Hair follicular keratinocyte (primary cell): ENCODE data around the genes EPO and AP1S1.

GRCh38 chr7:100493861-100494536 is 10.3 kb downstream of the NYAP1 start:
- RAMPAGE, long total RNA = no peak

GRCh38 chr7:100566719-100567278 is 6.9 kb downstream of the SAP25 start:
- RAMPAGE, long total RNA = no peak

GRCh38 chr7:100679242-100680009 is 5.9 kb downstream of the GNB2 start:
- RAMPAGE, long total RNA = no peak

DNA sequence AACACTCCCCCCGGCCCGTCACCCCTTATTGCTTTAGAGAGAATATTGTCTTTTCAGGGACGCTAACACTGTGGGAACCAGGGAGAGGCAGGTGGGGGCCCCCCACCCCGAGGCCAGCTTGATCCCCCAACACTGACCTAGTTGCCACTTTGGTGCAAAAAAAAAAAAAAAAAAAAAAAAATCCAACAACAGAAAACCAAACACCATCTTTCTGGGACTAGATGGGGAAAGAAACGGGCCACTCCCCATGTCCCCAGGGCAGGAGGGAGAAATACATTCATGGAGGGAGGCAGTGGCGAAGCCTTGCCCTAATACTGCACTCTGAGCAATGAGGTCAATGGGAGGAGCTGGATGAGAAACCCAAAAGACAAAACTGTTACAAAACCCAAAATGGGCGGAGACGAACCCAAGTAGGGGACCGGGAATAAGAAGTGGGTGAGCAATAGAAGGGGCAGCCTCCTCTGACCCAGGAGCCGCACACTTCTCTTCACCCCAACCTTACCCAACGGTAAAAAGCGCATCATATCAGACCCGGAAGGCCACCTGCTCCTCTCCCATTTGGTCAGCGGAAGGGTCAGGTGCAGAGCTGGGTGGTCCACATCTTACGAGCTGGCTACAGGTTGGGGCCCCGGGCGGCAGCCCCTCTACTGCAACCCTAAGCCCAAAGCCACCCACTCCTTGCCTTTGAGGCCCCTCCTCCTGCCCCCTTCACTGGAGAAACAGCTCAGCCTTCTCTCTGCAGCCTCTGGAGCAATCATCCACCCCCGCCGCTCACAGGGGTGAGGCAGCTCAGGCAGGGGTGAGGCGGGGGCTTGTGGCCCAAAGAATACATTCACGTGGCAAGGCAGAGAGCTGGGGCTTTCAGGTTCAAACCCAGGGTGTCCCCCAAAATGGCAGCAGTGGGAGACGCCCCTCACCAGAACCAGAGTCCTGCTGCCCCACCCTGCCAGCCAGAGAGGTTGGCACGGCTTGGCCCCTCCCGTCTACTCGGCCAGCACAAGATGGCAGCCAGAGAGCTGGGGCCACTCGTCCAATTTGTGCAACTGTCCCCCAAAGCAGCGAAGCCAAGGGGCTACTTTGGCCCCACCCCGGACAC is 6.8 kb downstream of the GNB2 start:
- RAMPAGE, long total RNA = no peak

DNA sequence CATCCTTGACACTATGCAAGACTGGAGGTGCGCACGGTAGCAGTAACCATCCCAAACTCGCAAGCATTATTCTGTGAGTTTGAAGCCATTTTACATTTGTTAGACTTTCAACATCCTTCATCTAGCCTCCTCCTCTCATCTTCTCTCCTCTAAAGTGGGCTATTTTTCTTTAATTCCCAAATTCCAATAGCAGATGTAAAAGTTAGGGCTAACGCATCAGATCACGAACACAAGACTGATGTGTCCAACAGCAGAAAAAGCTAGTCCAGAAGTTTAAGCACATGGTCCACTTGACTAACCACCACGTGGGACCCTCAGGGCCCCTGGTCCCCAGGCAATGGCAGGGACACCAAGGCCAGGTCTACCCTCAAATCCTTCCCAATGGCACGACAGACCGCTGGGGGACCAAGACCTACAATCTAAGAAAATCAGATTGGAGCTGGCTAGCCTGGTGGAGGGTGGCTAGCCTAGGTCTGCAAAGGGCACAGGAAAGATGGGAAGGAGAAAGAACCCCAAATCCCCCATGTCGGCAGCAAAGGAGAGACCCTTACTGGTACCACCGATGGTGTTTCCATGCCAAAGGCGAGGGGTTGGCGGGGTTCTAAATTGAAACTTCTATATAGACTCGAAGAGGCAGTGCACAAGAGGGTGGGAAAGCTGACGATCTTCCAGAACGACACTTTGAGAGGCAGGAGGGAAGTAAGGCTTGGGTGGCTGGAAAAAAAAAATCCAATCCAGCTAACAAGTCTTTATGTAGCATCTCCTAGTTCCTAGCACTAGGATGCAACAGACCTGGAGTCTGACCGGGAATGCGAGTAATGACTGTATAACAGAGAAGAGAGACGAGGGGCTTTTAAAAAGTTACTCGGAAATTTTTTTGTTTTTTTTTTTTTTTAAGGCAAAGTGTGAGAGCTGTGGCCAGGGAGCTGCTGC is 1.4 kb downstream of the GIGYF1 start:
- RAMPAGE, long total RNA = no peak

- RAMPAGE, long total RNA = no peak
These were observed at the start of gene EPO for GRCh38 chr7:100720132-100720921. EPO (plus strand) TSS chr7:100720468.

DNA sequence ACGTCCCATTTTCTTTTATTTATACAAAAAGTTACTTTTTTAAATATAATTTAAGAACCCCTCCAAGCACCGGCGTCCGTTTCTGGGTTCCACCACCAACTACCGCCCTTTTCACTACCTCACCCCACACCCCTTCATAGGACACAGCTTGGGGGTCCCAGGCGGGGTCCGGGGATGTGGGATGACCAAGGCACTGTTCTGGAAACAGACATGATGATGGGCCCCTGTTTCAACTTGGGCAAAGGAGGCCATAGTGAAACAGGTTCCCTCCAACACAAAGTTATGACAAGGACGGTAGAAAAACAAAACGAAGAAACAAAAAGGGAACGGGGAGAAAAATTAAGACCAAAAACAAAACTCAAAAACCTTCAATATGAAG is 24.8 kb downstream of the EPHB4 start:
- RAMPAGE, long total RNA = no peak

DNA sequence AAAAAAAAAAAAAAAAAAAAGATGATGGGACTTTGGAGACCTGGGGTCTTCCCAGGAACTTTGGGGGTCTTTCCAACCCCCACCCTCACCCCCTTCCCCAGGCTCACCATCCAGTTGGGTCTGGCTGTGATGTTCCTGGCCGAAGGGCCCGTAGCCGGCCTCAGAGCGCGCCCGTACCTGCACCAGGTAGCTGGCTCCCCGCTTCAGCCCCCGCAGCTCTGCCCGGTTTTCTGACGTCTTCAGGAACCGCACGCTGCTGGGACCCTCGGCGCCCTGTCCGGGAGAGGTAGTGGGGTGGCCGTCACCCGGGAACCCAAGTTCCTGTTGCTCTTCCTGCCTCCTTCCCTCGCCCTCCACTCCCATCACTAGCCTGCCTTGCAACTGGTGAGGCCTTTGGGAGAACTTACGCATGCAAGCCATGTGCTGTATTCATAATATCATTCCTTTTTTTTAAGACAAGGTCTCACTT is 10.2 kb downstream of the EPHB4 start:
- RAMPAGE, long total RNA = no peak

GRCh38 chr7:100824883-100825610 is 2.3 kb downstream of the EPHB4 start:
- RAMPAGE, long total RNA = no peak

GRCh38 chr7:100867450-100868071 is 374 bp downstream of the TRIP6 start:
- RAMPAGE, long total RNA = no peak

- RAMPAGE, long total RNA = no peak
These were observed 1.2 kb upstream of the UFSP1 start for GRCh38 chr7:100890683-100891110.

GRCh38 chr7:100897634-100898371 is 2.1 kb upstream of the ACHE start:
- RAMPAGE, long total RNA = no peak

GRCh38 chr7:101089390-101090151 is 4.3 kb downstream of the TRIM56 start:
- RAMPAGE, long total RNA = no peak

- RAMPAGE, long total RNA = no peak
These were observed 10.0 kb downstream of the SERPINE1 start for GRCh38 chr7:101136765-101137432.

DNA sequence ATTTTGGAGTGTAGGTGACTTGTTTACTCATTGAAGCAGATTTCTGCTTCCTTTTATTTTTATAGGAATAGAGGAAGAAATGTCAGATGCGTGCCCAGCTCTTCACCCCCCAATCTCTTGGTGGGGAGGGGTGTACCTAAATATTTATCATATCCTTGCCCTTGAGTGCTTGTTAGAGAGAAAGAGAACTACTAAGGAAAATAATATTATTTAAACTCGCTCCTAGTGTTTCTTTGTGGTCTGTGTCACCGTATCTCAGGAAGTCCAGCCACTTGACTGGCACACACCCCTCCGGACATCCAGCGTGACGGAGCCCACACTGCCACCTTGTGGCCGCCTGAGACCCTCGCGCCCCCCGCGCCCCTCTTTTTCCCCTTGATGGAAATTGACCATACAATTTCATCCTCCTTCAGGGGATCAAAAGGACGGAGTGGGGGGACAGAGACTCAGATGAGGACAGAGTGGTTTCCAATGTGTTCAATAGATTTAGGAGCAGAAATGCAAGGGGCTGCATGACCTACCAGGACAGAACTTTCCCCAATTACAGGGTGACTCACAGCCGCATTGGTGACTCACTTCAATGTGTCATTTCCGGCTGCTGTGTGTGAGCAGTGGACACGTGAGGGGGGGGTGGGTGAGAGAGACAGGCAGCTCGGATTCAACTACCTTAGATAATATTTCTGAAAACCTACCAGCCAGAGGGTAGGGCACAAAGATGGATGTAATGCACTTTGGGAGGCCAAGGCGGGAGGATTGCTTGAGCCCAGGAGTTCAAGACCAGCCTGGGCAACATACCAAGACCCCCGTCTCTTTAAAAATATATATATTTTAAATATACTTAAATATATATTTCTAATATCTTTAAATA is 11.4 kb downstream of the SERPINE1 start:
- RAMPAGE, long total RNA = no peak

DNA sequence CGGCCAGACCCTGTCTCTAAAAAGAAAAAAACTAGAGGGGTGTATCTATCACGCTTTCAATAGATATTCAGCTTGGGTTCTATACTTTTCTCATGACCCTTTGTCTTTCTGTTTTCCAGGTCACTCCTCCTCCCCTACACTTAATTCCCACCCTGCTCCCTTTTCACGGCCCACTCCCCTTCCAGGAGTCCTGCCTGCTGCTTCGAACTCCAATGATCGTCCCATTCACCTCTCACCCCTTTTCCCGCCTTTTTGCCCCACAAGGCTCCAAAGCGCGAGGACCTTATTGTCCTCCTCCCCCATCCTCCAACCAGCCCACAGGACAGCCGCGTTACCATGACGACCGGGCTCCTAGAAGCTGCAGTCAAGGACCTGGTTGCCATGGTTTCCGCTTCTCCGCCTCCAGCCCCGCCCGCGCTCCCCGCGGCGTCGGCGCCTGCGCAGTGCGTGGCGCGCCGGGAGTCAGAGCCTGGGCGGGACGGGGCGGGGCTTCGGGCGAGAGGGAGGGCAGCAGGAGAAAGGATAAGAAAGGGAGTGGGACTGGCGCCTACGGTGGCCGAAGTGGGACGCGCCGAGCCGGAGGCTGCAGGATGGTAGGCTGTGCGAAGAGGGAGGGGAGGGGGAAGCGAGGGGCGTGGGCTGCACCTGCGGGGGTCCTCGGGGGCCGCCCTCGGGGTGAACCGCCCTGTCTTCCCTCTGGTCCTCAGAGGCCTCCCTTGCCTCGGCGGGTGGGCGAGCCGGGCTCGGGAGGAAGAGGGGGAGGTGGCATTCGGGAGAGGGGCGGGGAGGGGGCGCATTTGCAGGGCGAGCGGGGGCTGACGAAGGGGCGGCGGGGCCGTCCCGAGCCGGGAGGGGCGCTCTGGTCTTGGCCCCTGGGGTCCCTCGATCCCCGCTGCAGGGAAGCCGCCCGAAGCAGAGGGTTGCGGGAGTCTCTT is at the start of gene AP1S1:
AP1S1 (plus strand) TSS at position 552 of the 935 bp plus-strand sequence.
- RAMPAGE, long total RNA = start-site peak on the plus strand centred at position 533 of the sequence, 54 bp wide, 226 and 241 reads in 2 replicates

DNA sequence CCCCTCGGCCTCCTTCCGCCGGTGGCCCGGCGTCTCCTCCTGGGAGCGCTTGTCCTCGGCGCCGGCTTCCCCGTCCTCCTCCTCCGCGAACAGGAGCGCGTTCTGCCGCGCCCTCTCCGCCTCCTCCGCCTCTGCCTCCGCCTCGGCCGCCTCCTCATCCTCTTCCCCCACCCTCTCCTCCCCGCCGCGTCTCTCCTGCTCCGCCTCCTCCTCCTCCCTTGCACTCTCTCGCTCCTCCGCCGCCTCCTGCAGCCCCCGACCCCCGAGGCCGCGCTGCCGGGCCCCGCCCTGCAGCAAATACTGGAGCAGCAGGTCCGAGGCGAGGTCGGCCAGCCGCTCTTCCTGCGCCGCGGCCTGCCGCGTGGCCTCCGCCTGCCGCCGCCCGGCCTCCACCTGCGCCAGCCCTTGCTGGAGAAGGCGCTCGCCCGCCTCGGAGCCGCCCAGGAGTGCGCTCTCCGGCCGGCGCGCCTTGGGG is 1.8 kb downstream of the VGF start:
- RAMPAGE, long total RNA = no peak

DNA sequence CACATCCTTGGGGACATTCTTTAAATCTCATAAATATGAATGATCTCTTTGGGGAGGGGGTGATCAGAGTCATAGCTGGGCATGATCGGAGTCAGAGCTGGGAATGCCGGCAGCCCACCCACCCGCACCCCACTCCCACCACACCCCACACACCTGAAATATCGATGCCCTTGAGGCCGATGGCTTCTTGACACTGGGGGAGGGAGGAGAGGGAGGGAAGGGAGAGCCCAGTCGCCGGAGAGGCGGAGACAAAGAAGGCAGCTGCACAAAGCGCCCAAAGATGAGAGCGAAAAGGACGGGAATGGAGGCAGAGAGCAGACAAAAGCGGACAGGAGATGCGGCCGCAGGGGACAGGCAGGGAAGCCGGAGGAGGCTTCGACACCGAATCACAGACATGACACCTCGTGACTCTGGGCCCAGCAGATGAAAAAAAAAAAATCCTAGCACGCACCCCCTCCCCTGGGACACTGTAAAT is 1.1 kb downstream of the NAT16 start:
- RAMPAGE, long total RNA = no peak

DNA sequence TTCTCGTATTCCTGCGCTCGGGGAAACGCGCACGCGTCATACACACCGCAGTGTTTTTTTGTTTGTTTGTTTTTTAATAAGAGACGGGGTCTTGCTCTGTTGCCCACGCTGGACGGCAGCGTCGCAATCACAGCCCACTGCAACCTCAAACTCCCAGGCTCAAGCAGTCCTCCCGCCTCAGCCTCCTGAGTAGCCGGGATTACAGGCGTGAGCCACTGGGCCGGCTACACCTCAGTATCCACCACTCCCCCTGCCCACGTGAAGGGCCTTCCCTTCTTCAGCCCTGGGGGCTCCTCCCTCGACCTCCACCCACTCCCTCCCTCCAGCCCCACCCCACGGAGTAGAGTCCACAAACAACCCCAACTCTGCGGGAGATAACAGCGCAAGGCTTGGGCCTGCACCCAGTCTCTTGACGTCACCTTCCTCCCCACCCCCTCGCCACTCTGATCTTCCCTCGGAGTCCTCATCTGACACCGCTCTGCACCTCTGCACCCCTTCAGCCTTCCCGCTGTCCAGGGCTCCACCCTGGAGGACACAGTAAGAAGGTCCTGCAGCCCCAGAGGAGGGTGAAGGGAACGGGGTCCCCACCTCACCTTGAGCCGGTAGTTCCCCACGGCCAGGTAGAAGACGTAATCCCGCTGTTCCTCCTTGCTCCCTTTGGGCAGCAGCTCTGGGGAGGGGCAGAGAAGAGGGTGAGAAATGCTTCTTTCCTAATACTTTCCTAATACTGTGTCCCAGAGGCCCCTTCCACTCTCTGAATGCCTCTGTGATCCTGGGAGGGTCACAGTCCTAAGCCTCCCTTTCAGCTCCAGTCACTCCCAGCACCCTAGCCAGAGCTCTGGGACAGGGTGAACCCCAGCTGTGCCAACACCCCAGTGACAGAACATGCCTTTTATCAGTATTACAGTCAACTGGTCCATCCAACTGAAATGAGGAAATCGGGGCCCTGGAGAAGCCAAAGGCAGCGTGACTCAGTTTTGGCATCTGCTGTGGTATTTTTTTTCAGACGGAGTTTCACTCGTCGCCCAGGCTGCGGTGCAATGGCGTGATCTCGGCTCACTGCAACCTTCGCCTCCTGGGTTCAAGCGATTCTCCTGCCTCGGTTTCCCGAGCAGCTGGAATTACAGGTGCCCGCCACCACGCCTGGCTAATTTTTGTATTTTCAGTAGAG is 3.0 kb upstream of the CLDN15 start:
- RAMPAGE, long total RNA = no peak

GRCh38 chr7:101299292-101299880 is 22.2 kb downstream of the IFT22 start:
- RAMPAGE, long total RNA = no peak